ENCODE results near the gene ATXN7L3B.

GRCh38 chr12:74537597-74538537 lies at the start of gene ATXN7L3B:
TSS of gene ATXN7L3B (plus strand) at chr12:74537835.
- PRO-cap: bidirectional peak, plus-strand start at chr12:74537855, minus-strand start at chr12:74537719
- RAMPAGE, long total RNA, 4 experiments: start-site peak on the plus strand in 4 of 4 experiments, at chr12:74537807-74537868 at its widest, 174 to 367 reads per replicate

GRCh38 chr12:74847181-74847644 lies 309.6 kb downstream of the ATXN7L3B start:
- PRO-cap: no peak
- RAMPAGE, long total RNA, 4 experiments: no peak in any of the 4 experiments

DNA sequence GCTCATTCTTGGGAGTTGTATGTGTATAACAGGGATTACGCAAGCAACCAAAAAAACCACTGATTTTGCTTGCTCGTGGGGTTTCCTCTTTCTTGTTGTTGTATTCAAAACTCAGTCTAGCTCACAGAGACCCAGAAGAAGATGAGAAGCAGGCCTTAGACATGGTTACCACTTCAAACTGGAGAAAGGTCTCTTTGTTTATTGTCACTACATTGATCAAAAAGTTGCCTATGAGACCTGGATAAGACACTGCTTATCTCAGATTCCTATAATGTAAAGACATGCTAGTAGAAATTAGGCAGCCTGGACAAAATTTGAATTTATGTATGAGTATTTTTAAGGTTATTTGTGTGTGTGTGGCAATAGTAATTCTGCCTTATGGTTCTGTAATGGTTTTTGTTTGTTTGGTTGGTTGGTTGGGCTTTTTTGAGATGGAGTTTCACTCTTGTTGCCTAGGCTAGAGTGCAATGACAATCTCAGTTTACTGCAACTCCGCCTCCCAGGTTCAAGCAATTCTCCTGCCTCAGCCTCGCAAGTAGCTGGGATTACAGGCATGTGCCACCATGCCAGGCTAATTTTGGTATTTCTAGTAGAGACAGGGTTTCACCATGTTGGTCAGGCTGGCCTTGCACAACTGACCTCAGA lies 1.9 kb upstream of the GLIPR1 start:
- PRO-cap: unidirectional peak, plus-strand start at position 134 of the sequence
- RAMPAGE, long total RNA, 4 experiments: no peak in any of the 4 experiments

DNA sequence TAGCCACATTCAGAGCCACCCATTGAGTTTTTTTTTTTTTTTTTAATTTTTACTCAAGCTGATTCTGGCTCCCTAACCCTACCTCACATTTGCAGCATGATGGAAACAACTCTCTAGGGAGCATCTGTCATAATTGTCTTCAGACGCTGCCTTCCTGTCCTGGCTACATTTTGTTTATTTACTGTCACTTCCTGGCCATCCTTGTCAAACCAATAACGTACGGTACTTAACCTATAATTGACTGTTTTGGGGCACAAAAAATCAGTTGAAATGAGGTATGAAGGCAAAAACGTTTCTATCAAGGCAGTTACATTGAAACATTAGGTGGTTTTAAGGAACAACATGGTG lies 2.1 kb downstream of the GLIPR1 start:
- PRO-cap: unidirectional peak, minus-strand start at position 141 of the sequence; unidirectional peak, minus-strand start at position 167 of the sequence; bidirectional peak, plus-strand start at position 264 of the sequence, minus-strand start at position 167 of the sequence
- RAMPAGE, long total RNA, 4 experiments: no peak in any of the 4 experiments

GRCh38 chr12:75651129-75651674 lies 139.8 kb upstream of the KRR1 start:
- PRO-cap: unidirectional peak, minus-strand start at chr12:75651404
- RAMPAGE, long total RNA, 4 experiments: no peak in any of the 4 experiments

- PRO-cap: no peak
- RAMPAGE, long total RNA, 4 experiments: no peak in any of the 4 experiments
These were observed 130.4 kb downstream of the NAP1L1 start for GRCh38 chr12:75953963-75954639.

DNA sequence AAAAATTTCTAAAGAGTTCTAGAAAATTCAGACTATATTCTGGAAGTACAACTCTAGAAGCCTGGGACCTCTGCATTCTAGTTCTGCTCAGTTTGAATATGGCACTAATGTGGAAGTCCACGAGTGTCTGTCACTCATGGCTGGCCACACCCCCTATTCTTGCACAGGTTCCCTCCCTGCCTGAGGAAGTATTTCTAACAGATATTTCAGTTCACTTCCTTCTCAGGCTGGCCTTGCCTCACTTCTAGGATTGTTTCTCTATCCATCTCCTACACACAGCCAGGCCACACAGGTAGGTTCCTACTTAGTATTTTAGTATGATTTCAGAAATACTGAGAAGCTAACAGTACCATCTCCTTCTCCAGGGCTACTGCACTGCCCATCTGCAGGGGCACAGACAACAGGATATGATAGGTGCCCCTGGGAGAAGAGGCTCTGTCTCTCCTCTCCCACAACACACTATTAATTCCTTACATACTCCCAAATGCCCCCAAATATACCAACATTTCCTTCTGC lies 120.2 kb downstream of the NAP1L1 start:
- PRO-cap: no peak
- RAMPAGE, long total RNA, 4 experiments: no peak in any of the 4 experiments

- PRO-cap: bidirectional peak, plus-strand start at chr12:76026884, minus-strand start at chr12:76026861
- RAMPAGE, long total RNA, 4 experiments: start-site peak on the minus strand in 1 of 4 experiments, at chr12:76026968-76027049 at its widest, 11 reads per replicate
These were observed 57.7 kb downstream of the NAP1L1 start for GRCh38 chr12:76026460-76027531.

- PRO-cap: no peak
- RAMPAGE, long total RNA, 4 experiments: no peak in any of the 4 experiments
These were observed 43.7 kb downstream of the NAP1L1 start for GRCh38 chr12:76040523-76041351.

GRCh38 chr12:76043309-76044307 lies 40.9 kb downstream of the NAP1L1 start:
- PRO-cap: no peak
- RAMPAGE, long total RNA, 4 experiments: no peak in any of the 4 experiments

GRCh38 chr12:76049517-76050052 lies 34.9 kb downstream of the NAP1L1 start:
- PRO-cap: no peak
- RAMPAGE, long total RNA, 4 experiments: no peak in any of the 4 experiments

DNA sequence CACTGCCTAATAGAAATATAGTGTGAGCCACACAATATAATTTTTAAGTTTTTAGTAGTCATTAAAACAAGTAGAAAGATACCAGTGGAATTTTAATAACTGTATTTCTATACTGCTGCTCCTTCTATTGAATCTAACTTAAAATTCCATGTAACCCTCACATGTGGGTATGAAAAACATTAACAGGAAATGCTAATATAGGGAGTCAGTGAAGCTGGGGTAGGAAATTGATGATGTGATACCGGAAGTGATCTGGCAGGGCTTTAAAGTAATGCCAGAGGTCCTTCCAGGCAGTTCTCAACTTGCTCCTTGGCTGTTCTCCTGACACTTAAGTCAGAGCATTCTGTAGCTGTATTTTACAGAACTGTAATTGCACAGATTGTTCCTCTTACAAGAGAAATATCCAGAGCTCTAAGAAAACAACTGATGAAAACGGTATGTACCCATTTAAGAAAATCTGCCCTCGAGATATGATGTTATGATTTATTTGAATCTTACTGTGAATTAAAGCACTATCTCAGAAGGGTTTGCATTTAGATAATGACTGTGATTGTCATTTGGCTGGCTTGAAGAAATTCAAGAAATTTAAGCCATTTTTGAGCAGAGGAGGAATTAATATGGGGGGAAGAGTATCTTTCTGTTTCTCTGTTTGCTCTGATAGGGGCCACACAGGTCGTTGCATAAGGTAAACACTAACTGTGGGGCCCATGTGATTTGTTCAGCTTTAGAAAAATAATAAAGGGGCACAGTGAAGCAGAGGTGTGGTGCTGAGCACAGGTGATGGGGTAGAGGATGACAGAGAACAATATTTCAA lies 88.5 kb downstream of the BBS10 start:
- PRO-cap: no peak
- RAMPAGE, long total RNA, 4 experiments: no peak in any of the 4 experiments

- PRO-cap: no peak
- RAMPAGE, long total RNA, 4 experiments: no peak in any of the 4 experiments
These were observed 91.8 kb downstream of the OSBPL8 start for GRCh38 chr12:76467566-76468340.

- PRO-cap: no peak
- RAMPAGE, long total RNA, 4 experiments: no peak in any of the 4 experiments
These were observed 55.5 kb downstream of the OSBPL8 start for GRCh38 chr12:76503958-76504537.

DNA sequence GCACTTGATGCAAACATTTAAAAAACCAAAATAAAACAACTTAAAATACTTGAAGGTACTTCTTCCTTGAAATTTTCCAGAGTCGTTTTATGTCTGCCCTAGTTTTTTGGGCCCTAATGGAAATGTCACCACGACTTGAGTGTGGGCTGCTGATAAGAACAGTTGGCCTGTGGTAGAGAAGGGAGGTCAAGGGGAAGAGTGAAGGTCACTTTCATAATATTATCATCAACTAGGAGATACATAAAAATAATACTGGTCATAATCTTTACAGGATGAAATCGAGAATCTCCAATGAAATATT lies 23.1 kb downstream of the ZDHHC17 start:
- PRO-cap: no peak
- RAMPAGE, long total RNA, 4 experiments: no peak in any of the 4 experiments

DNA sequence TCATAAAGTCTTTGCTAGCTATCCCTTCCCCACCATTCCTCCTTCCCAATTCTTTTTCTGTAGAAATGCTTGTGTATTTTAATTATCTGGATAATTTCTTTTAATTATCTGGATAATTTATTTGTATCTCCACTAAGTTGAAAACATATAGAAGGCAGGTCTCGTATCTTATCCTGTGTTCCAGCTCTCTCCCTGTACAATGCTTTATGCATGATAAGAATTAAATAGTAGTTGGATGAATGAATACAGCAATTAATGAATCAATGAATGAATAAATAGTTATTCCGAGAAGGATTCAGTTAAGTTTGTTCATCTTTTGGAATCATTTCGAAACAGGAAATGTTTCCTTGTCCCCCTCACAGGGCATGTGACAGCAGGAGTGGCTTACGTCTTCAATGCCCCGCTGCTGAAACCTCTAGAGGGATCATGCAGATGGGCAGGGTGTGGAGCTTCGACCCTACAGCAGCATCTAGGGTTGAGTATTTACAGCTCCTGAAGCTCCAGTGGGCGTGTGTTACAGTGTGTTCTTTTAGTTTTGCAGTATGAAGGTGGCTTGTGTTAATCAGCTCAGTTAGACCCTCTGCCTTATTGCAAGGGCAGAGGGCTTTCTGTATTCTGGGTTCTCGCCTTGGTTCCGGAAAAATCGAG lies 2.5 kb downstream of the NAV3 start:
- PRO-cap: no peak
- RAMPAGE, long total RNA, 4 experiments: no peak in any of the 4 experiments

DNA sequence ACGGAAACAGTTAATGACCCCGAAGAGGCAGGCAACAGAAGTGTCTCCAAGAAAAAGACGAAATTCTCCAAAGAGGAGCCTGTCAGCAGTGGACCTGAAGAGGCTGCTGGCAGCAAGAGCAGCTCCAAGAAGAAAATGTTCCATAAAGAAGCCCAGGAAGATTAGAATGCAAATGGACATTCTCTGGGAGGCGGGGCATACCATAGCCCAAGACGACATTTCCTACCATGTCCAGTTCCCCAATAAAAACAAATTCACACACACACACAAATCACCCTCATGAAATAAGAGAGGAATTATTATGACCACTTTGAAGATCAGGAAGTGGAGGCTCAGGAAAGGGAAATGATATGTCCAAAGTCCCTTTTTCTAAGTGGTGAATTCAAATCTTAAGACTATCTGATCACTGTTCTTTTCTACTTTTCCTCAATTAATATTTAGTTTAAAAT lies 131.7 kb downstream of the PAWR start:
- PRO-cap: unidirectional peak, minus-strand start at position 136 of the sequence
- RAMPAGE, long total RNA, 4 experiments: no peak in any of the 4 experiments

DNA sequence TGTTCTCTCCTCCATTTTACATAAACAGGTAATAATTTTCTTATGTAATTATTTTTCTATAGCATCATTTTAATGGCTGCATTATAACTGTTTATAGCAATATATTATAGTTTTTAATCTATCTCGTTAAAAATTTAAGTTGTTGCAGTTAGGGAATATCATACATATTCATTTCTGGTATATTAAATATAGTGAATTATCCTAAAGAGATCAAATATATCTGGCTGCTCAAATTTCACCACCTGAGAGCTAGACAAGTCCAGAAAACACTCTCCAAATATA lies 85.7 kb downstream of the PAWR start:
- PRO-cap: no peak
- RAMPAGE, long total RNA, 4 experiments: no peak in any of the 4 experiments

- PRO-cap: no peak
- RAMPAGE, long total RNA, 4 experiments: no peak in any of the 4 experiments
These were observed 12.4 kb downstream of the PAWR start for GRCh38 chr12:79678207-79679019.

DNA sequence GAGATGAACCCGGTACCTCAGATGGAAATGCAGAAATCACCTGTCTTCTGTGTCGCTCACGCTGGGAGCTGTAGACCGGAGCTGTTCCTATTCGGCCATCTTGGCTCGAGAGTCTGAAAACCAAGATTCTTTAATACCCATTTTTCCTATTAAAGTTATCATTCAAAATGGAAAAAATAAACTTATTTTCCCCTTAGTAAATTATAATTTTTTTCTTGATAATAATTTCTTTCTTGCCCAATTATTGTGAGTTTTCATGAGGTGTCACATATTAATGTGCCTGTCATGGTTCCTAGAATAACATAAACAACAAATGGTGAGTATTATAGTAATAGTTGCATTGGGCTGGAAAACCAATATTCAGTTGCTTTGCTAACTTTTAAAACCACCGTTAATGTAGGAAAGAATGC lies 150.7 kb downstream of the OTOGL start:
- PRO-cap: no peak
- RAMPAGE, long total RNA, 4 experiments: no peak in any of the 4 experiments